Vein endothelial cell (primary cell): ENCODE measurements around a stretch of chr3.

- CAGE, long polyA plus RNA = no peak
Measured at GRCh38 chr3:41167113-41167658, 32.1 kb upstream of the CTNNB1 start.

- CAGE, long polyA plus RNA = no peak
Measured at GRCh38 chr3:41210858-41211359, 11.6 kb downstream of the CTNNB1 start.

GRCh38 chr3:41239959-41240389, 40.7 kb downstream of the CTNNB1 start:
- CAGE, long polyA plus RNA = no peak

GRCh38 chr3:41241498-41242616, 42.6 kb downstream of the CTNNB1 start:
- CAGE, long polyA plus RNA = no peak

GRCh38 chr3:41393344-41394145, 194.2 kb downstream of the CTNNB1 start:
- CAGE, long polyA plus RNA = no peak

DNA sequence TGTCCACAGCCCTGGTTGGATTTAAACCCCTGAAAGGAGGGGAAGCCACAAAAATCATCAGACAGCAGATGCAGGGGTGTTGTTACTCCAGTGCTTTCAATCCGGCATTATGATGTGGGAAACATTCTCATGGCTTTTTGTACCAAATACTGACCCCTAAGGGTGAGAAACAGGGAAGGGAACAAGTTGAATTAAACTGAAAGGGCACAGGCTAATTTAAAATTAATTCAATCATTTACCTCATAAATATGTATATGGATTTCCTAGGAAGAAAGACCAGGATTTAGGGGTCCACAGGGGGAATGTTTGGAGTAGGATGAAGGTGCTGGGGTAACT, 375.6 kb downstream of the CTNNB1 start:
- CAGE, long polyA plus RNA = no peak

- CAGE, long polyA plus RNA = no peak
Measured at GRCh38 chr3:41693801-41694373, 268.0 kb downstream of the ULK4 start.

DNA sequence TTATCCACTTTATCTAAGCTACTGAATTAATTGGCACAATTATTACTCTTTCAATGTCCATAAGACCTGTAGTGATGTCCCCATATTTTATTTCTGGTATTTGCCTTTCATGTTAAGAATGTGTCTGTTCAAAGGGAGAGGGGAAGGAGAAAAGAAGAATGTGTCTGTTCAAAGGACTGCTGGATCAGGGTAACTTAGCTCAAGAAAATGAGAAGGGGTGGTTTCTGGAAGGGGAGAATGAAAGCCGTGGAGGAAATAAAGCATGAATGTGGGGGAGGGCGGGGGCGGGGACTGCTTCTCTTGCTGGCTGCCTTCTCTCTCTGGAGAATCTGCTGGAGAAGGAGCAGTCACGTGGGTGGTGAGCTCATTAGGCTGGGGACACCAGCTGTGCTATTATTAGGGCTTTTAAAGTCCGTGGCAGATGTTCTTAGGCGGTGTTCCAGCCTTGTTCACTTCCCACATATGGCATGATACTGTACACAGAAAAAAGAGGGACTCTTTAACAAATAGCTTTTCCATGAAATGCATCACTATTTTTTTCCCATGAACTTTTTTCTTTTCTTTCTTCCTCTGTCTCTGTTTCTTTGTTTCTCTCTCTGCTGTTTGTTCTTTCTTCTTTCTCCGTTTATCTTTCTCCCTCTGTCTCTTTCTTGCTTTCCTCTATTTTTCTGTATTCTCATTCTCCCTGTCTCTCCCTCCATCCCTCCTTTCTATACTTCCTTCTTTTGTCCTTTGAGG, 63.7 kb upstream of the ULK4 start:
- CAGE, long polyA plus RNA = no peak

- CAGE, long polyA plus RNA = no peak
Measured at GRCh38 chr3:42057562-42058027, 33.6 kb upstream of the TRAK1 start.

DNA sequence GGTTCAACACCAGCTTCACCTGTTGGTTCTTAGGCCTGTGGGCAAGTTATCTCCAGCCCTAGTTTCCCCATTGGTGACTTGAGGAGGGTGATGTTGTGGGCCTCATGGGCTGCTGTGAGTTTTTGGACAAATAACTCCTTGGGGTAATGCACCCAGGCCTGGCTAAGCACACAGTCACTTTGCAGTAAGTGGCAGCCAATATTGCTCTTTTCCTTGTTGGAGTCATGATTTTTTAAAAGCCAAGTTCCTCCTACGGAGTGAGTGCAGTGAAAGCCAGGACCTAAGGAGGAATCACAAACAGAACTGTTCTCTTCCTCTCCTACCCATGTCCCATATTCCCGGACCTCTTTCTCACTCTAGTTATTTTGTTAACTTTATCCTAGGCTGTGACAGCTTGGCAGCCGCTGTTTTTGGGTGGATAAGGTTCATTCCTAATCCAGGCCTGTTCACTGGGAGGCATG, 20.2 kb upstream of the TRAK1 start:
- CAGE, long polyA plus RNA = no peak

DNA sequence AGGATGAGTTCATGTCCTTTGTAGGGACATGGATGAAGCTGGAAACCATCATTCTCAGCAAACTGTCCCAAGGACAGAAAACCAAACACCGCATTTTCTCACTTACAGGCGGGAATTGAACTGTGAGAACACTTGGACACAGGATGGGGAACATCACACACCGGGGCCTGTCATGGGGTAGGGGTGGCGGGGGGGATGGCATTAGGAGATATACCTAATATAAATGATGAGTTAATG, 18.5 kb downstream of the TRAK1 start:
- CAGE, long polyA plus RNA = no peak

DNA sequence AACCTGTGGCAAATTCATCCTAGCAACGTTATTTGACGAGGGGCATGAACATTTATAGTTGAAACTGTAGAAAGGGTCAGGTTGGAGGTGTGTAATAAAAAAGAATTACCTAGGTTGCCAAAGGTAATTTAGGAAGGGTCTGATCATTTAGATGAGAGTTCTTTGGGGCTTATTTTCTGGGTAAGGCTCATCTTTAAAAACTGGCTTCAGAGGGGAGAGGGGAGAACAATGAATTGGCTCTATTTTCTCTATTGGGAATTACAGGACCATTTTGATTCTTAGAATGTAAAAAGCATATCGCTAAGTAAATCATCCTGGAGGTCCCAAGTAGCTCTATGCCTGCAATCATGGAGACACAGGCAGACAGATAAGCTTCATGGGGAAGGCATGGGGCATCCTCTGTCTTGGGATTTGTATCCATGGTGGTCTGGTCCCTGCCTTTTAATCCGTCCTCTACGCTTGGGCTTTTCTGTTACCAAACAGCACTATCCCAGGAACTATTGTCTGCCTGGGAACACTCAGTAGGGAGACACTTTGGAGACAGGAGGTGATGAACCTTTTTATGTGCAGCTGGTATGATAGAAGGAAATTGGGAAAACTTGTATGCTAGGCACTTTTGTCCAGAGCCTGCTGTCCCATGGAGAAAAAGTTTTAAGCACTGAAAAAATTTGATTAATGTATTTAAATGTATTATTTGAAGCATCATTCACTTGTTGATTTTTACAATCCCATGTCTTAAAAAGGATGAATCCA, 54.0 kb downstream of the CCK start:
- CAGE, long polyA plus RNA = no peak

DNA sequence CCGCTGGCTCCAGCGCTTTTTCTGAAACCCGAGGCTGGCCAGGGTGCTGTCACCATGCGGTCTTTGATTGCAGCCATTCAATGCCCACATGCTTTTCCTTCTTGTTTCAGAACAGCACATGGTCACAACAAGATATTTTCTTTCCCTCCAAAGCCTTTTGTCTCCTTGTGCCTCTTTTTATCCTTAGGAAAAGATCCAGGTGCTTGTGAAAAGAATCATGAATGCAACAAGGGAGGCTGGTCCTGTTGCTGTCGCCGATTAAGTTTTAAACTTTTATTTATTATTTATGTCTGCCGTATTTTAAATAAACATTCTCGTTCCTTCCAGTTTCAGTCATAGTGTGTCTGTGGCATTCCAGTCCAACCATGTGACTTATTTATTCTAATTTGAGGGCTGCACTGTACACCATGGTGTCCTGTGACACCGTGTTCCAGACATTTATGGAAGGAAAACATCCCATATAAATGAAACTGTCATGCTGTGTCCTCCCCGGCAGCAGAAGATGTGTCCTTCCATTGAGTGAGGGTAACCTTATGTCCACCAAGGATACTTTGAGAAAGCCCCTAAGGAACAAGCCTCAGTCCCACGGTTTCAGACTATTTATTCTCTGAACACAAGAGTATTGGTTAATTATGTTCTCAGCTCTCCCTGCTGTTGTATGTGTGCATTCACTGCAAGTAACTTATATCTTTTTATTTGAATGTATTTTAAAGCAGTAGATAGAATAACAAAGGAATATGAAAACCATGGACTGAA, 41.0 kb downstream of the CCK start:
- CAGE, long polyA plus RNA = no peak

GRCh38 chr3:42489269-42489627, 13.2 kb upstream of the VIPR1 start:
- CAGE, long polyA plus RNA = no peak

DNA sequence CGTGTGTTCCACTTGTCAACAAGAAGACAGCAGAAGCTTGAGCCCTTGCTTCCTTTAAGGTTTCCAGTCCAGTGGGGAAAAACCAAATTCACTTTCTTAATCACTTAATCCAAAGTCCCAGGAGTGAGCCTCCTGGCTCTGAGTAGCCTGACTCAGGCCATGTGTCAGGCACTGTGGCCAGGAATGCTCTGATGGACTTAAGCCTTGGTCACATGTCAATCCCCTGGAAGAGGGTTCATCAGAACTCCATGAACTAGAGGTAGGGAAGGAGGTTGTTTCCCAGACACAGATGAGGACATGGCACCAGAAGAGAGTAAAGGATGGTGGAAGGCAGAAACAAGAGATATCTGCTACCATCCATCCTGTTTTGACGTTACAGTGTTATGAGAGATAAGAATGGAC, 8.8 kb downstream of the VIPR1 start:
- CAGE, long polyA plus RNA = no peak

DNA sequence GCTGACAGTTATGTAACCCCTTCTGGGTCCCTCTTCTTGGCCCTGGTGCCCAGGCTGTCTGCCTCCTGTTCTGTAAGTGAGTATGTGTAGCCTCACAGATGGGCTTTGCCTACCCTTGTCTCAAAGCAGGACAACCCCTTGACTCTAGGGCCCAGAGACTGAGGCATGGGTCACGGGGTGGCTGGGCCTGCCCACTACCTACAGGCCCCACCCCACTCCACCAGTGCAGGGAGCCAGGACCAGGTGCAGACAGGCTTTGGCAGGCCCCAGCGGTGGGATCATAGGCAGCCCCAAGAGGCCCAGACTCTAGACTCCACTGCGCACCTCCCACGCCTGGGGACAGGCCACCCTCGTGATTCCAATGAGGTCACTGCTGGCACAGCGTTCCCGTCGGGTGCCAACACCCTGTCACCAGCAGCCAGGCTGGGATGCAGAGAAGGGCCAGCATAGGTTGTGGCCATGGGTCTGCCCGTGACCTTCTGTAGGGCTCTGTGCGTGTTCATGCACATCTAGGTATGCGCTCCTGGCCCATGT, 12.8 kb downstream of the VIPR1 start:
- CAGE, long polyA plus RNA = no peak

DNA sequence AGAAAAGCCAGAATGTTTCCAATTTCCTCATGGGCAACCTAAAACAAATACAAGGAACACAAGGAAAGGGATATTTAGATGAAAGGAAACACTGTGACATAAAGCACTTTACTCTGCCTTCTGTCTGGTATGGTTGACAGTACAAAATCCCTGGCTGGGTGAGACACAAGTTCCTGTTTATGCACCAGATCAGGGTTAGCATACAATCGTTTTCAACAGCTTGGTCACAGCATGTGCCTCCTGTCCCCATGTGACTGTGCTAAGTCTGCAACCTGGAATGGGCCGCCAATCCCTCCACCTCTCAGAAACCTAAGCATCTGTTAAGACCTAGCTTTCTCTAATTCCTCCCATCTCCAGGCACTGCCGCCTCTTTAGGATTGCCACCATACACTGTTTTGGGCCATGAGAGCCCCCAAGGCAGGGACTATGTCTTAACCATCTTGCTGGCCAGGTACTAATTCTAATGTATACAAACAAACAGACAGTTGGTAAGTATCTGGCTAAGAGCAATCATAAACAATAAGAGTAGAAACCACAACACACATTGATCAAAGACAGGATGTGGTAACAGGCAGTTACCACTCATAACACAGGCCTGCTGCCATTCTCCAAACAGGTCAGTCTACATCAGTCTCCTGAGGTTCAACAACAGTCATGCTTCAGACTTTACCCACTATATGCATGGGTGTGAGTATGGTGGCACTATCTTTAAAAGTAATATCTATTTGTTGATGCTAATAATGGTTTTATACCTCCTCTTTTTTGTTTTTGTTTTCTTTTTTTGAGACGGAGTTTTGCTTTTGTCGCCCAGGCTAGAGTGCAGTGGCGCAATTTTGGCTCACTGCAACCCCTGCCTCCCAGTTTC, 25.6 kb downstream of the SEC22C start:
- CAGE, long polyA plus RNA = no peak

- CAGE, long polyA plus RNA = no peak
Measured at GRCh38 chr3:42773465-42773923, 441 bp upstream of the CCDC13 start.

GRCh38 chr3:42802912-42804105, 981 bp downstream of the HIGD1A start:
- CAGE, long polyA plus RNA = no peak

GRCh38 chr3:42804817-42805147, 492 bp upstream of the HIGD1A start:
- CAGE, long polyA plus RNA = no peak